ENCODE measurements around a stretch of chr11.

- RRBS: no CpG with 5 or more reads among the region's 3 CpGs
These were observed 79.1 kb downstream of the BMAL1 start for GRCh38 chr11:13356606-13357217.

DNA sequence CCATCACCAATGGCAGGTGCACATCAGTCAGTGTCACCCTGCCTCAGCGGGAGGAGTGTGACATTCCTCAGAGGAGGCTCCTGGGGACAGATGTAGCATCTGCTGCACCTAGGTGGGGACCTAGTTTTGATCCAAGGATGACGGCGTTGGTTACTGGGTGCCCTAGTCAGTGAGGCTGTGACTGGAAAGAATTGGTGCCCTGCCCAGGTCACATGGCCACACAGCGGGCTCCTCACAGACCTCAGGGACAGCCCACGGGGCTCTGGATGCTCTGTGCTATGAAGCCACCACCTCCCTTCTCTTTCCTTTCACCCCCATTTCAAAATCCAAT lies 80.2 kb downstream of the BMAL1 start:
- RRBS: no CpG with 5 or more reads among the region's 5 CpGs

- RRBS: no CpG with 5 or more reads among the region's 11 CpGs
These were observed 772 bp downstream of the FAR1 start for GRCh38 chr11:13669215-13669664.

- RRBS: 0% methylated on average over 1 of the region's 15 CpGs
These were observed 89.3 kb upstream of the SPON1 start for GRCh38 chr11:13873033-13873855.

DNA sequence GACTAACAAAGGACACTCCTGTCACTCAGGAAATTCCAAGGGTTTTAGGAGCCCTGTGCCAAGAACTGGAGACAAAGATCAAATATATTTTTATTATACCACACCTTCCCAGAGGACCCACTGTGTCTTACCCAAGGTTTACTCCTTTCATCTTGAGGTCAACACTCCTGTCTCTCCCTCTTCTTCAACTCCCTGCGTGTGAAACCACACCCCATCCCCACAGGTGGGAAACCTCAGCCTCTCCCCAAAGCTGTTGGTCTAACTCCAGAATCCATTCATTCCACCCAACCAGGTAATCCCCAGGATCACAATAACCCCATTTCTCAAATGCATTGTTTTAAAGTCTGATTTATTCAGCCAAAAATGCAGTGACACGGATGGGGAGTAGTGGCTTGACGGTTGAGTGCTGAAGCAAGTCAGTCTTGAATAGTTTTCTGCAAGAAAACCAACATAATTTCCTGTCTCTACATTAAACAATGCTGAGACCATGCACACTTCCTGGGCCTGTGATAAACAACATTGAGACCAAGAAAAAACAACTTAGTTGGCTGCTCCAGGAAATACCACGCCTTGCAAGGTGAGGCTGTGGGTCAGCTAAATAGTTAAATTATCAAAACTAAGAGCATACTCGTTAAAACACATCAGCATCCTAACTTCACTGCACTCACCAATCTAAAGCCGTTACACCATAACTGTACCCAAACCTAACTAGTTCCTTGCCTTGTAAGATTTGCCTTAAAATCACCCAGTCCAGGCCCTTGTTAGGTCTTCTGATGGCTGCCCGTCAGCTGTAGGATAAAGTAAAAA lies 38.5 kb upstream of the SPON1 start:
- RRBS: no CpG with 5 or more reads among the region's 7 CpGs

- RRBS: no CpG with 5 or more reads among the region's 6 CpGs
These were observed 20.9 kb downstream of the SPON1 start for GRCh38 chr11:13983437-13983888.

DNA sequence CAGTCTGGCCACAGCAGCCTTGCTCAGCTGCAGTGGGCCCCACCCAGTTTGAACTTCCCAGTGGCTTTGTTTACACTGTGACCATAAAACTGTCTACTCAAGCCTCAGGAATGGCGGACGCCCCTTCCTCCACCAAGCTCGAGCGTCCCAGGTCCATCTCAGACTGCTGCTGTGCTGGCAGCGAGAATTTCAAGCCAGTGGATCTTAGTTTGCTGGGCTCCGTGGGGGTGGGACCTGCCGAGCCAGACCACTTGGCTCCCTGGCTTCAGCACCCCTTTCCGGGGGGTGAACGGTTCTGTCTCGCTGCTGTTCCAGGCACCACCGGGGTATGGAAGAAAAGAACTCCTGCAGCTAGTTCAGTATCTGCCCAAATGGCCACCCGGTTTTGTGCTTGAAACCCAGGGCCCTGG lies 29.8 kb downstream of the SPON1 start:
- RRBS: no CpG with 5 or more reads among the region's 12 CpGs

DNA sequence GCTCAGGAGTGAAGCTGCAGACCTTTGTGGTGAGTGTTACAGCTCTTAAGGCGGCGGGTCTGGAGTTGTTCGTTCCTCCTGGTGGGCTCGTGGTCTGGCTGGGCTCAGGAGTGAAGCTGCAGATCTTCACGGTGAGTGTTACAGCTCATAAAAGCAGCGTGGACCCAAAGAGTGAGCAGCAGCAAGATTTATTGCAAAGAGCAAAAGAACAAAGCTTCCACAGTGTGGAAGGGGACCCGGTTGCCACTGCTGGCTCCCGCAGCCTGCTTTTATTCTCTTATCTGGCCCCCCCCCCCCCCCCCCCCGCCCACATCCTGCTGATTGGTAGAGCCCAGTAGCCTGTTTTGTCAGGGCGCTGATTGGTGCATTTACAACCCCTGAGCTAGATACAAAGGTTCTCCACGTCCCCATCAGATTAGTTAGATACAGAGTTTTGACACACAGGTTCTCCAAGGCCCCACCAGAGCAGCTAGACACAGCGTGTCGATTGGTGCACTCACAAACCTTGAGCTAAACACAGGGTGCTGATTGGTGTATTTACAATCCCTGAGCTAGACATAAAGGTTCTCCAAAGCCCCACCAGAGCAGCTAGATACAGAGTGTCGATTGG lies 128.1 kb downstream of the SPON1 start:
- RRBS: no CpG with 5 or more reads among the region's 14 CpGs

- RRBS: no CpG with 5 or more reads among the region's 6 CpGs
These were observed 121.4 kb downstream of the RRAS2 start for GRCh38 chr11:14237561-14237934.

GRCh38 chr11:14364029-14364806 lies 5.2 kb upstream of the RRAS2 start:
- RRBS: no CpG with 5 or more reads among the region's 7 CpGs

DNA sequence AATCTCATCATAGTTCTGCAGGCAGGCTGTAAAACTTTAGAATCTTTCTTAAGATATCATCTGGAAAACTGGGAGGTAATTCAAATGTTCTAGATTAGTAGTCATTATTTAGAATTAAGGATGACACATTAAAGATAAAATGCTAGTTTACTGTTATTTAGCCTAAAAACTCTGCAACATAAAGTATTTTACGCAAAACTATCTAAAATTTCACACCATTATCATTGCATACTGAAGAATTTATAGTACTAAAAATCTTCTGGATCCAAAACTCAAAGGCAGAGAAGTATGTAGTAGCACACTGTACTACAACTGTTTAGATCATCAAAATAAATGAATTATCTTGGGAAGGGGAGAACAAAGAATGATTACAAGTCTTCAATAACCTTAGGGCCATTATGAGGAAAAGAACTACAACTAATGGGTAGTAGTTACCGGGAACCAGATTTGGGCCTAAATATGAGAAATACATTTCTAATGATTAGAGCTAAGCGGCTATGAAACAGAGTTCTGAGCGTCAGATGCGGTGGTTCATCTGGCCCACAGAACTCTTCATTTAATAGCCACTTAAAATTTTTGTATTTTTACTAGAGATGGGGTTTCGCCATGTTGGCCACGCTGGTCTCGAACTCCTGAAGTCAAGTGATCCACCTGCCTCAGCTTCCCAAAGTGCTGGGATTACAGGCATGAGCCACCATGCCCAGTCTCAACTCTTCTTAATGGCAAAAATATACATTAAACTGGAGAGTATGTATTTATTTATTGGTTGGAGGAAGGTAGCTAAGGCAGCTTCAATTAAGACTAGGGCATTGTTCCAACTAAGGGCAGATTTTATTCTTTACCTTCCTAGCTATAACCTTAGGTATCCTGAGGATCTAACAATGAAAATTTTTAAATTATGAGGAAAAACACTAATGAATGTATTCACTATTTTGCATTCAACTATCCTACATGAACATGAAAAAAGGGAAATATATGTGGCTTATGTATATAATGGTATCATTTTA lies 4.3 kb downstream of the COPB1 start:
- RRBS: no CpG with 5 or more reads among the region's 8 CpGs

- RRBS: 52% methylated on average over 1 of the region's 8 CpGs
These were observed 9.6 kb upstream of the PDE3B start for GRCh38 chr11:14634035-14634368.

GRCh38 chr11:14655294-14656047 lies 11.9 kb downstream of the PDE3B start:
- RRBS: no CpG with 5 or more reads among the region's 3 CpGs

GRCh38 chr11:14974690-14975083 lies 2.5 kb upstream of the CALCA start:
- RRBS: no CpG with 5 or more reads among the region's 14 CpGs

GRCh38 chr11:14975191-14975738 lies 3.1 kb upstream of the CALCA start:
- RRBS: no CpG with 5 or more reads among the region's 16 CpGs

DNA sequence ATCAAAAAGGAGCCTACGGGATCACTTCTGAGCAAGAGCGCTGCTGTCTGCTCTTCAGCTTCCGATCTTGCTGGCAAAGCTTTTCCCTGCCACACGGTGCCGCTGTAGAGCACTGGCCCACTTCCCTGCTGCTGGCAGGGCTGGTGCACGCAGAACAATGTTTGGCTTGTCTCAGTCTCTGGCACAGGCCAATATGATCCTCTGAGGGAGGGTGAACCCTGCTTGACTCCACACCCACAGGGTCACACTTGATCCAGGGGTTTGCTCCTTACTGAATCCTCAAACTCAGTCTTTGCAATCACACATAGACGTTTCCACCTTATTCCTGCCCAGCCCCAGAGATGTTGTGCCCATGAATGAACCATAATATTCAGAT lies 536.6 kb downstream of the SOX6 start:
- RRBS: no CpG with 5 or more reads among the region's 7 CpGs

DNA sequence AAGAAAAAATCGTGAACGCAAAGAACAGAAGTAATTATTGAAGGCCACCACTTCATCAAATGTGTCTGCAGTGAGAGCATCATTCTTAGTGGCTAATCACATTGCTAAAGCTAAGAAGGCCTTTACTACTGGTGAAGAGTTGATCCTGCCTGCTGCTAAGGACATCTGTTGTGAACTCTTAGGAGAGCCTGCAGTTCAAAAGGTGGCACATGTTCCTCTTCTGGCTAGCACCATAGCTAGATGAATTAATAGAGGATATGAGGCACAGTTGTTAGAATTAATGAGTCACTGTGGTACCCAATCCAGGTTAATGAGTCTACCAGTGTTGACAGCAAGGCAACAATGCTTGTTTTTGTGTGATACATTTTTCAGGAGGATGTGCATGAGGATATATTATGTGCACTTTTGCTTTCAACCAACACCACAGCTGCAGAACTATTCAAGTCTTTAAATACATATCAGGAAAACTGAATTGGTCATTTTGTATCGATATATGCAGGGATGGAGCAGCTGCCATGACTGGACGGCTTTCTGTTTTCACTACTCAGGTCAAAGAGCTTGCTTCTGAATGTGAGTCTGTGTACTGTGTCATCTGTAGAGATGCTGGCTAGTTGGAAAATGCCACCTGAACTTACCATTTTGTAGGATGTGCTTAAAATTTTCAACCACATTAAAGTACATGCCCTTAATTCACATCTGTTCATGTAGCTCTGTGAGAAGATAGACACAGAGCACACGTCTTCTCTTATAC lies 12.1 kb downstream of the C11orf58 start:
- RRBS: no CpG with 5 or more reads among the region's 5 CpGs

DNA sequence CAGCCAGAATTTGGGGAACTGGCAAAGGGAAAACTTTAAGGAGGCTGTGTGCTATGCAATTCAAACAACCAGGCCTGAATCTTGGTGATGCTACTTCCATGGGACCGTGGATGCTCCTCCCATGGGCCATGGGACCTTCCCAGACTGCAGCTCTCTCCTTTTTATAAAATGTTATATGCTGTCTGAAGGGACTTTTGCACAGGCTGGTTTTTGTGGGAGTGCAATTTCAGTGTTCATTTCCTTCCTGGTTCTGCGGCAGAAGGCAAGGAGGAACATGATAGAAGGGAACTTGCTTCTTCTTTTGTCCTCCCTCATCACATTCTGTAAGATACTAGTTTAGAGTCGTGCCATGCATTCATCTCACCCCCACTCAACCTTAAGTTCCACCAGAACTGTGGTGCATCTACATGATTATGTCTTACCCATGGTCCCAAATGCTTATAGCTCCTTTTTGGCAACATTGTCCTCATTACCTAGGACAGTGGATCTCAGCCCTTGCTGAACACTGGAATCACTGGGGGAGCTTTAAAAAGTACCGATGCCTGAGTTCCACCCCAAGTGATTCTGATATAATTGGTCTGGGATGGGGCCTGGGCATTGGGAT lies 68.9 kb downstream of the C11orf58 start:
- RRBS: no CpG with 5 or more reads among the region's 4 CpGs

GRCh38 chr11:16825718-16826133 lies 87.3 kb downstream of the C11orf58 start:
- RRBS: no CpG with 5 or more reads among the region's 8 CpGs

GRCh38 chr11:16857063-16857781 lies 118.8 kb downstream of the C11orf58 start:
- RRBS: no CpG with 5 or more reads among the region's 12 CpGs

Data from HGPS cell (cell line).